Cardiac fibroblast (primary cell): ENCODE data around the gene ILKAP.

DNA sequence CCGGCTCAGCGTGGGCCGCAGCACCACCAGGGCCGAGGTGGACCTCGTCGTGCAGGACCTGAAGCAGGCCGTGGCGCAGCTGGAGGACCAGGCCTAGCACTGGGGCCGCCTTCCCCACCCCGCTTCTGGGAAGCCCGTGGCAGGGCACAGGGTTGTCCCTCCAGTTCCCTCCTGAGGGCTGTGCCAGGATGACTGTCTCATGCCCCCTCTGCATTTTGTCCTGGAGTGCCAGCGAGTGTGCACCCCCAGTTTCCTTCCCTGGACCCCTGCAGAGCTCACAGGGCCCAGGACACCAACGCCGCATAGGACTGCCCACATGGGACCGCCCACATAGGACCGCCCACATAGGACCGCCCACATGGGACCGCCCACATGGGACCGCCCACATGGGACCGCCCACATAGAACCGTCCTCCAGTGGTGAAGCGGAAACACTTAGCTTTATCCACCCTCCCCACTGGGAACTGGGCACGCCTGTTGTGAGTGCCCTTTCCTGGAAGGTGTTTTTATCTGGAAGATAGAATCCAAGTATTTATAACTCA lies 1.8 kb upstream of the ESPNL start:
- RRBS = no CpG with 5 or more reads among the region's 23 CpGs

DNA sequence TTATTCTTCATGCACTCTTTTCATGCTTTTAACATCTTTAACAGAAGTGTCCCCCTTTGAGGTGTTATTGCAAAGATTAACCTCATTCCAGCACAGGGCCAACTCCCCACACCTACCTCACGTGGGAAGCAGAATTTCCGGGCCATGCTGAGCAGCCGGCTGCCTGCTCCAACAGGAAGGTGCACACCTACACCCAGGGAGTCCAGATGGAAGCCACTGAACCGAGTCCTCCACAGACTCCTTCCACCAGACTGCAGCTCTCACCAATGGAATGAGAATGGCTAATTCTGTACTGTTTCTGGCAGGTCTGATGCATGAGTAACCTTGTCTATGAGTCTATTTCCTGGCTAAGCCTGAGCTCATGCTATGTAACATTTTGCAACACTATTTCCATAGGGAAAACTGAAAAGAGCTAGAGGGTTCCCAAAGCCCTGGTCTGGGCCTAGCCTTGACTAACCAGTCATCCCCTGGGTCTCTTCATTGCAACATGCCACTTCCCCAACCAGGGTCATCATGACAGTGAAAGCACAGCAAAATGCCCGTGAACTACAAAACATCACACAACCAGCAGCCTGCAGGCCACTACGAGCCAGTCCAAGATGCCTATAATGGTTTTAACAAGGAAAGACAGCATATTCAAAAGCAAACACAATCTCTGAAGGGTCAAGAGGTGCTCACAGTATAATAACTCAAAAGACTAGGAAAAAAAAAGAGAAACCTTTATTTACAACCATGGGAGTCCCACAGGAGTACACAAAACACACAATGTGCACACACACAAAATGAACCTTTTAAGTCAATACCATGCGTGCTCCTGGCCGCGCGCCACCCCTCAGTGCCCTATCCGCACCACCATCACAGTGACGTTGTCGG lies 11.2 kb downstream of the ERFE start:
- RRBS = no CpG with 5 or more reads among the region's 13 CpGs

- RRBS = 2% methylated on average over 36 of the region's 87 CpGs
Measured at GRCh38 chr2:238203426-238204597, at the start of gene ILKAP. Gene ILKAP (minus strand): TSS chr2:238203695.

GRCh38 chr2:238231203-238231418 lies 8.7 kb downstream of the HES6 start:
- RRBS = no CpG with 5 or more reads among the region's 16 CpGs

GRCh38 chr2:238245956-238246577 lies 6.2 kb upstream of the HES6 start:
- RRBS = no CpG with 5 or more reads among the region's 11 CpGs

DNA sequence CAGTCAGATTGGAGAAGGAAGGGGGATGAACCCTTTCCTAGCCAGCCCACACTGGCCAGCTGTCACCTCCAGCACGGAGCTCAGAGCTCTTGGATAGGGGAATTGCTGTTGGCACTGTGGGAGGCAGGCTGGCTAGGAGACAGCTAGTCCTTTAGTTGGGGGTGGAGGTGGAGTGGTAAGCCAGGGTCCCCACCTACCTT lies 2.5 kb upstream of the PER2 start:
- RRBS = no CpG with 5 or more reads among the region's 1 CpG

DNA sequence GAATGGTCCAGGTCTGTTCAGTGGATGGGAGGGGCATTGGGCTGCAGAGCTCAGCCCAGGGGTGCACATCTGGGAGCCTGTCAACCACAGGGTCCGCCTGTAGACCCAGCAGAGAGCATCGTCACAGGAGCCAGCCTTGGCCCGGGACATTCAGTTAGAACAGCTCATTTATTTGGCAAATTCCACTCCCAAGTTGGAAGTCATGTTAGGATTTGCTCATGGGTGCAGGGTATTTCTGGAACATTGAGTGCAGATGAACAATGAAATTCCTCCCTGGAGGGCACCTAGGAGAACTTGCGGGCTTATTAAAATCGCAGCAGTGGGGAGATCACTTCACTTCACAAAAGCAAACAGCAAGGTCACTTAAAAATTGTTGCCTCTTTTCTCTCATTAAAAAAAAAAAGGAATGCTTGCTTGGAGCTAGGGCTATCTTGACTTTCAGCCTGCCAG lies 119.8 kb upstream of the TWIST2 start:
- RRBS = no CpG with 5 or more reads among the region's 5 CpGs

DNA sequence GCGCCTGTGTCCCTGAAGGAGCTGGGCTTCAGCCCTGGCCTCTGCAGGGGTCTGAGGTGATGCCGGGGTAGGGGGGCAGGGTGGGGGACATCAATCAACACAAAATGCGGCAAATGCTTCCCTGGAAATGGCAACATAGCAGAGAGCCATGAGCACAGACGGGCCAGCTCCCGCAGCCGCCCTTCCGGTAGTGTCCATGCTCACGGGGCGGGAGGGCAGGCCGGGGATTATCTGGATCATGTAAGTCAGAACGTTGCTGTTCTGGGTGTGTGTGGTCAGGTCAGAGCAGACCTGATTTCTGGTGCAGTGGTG lies 56.5 kb upstream of the TWIST2 start:
- RRBS = no CpG with 5 or more reads among the region's 11 CpGs

DNA sequence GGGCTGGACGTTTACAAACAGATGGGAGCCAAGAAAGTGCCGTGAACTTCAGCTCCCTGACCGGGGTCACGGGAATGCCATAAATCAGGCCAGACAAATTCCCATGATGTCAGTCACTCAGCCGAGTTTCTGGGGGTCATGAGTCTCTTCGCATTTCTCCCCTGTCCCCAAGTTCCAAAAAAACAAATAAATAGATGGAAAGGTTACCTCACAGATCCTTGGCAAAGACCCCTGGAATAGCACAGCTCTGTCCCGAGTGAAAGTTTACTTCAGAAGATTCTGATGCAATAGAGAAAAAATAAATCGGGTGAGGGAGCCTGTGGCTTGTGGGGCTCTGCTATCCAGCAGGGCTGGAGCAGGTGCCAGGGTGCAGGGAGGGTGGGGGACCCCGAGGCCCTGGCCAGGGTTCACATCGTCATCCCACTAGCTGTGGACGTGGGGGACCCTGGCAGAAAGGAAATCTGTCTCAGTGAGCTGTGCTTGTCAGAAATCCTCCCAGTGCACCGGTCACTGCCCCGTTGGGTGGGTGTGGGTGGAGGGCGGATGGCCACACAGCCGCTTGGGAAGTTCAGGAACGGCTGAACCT lies 27.8 kb downstream of the TWIST2 start:
- RRBS = no CpG with 5 or more reads among the region's 16 CpGs

DNA sequence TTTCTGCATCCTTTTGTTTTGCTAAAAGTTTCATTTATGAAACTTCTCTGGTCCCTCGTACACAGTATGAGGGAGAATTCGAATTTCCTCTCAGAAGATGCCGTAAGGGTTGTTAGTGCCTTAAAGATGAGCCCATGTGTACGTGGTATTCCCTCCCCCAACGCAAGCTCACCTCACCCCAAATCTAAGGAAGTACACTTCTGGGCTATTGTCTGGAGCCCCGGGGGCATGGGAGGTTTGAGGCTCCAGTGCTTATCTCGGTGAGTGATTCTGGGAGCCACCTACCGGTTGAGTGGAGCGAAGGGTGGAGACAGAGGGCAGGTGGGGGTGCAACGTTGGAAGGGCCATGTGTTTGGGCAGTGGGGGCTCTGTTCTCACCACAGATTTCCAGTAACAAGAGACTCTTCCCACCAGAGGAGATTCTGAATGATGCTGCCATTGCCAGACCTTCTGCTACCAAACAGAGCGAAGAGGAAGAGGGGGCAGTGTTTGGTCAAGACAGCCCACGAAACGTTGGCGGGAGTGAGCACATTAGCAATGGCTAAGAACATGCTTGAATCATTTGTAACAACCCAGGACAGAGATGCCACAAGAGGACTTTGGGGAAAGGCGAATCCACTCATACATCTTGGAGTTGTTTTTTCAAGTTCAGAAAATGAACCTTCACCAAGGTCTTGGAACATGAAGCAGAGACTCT lies 38.6 kb downstream of the TWIST2 start:
- RRBS = 85% methylated on average over 3 of the region's 15 CpGs

GRCh38 chr2:238902719-238903508 lies 55.0 kb downstream of the TWIST2 start:
- RRBS = no CpG with 5 or more reads among the region's 7 CpGs

DNA sequence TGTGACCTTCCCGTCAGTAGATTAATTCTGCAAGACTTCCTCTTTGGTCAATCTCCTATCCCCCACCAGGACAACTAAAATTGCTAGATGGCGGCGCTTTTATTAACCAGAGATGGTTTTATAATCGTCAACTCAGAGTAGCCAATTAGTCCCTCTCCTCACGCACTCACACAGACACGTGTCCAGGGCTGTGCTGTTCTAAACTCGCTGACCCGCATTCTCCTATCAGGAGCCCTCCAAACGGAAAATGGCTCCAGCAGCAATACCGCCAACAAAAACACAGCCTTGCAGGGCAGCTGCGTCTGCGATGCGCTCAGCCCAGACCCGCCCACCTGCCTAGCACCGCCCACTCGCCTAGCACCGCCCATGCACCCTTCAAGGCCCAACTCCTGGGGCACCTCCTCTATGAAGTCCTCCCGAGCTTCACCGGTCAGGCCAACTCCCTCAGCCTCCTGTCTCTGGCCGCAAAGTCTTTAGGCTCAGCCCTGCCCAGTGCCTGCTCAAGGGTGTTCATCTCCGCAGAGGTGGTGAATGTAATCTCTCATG lies 119.6 kb downstream of the TWIST2 start:
- RRBS = no CpG with 5 or more reads among the region's 21 CpGs

DNA sequence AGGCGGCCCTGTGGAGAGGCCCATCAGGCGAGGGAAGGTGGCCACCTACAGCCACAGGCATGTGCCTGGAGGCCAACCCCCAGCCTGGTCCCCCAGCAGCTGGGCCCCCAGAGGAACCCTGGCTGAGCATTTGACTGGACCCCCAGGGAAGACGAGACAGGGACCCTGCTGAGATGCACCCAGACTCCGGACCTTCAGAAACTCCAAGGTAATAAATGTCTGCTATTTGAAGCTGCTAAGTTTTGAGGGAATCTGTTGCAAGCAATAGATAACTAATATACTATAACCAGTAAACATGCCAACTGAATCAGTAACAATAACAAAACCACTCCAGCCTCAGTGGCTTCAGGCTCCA lies 199.1 kb downstream of the TWIST2 start:
- RRBS = no CpG with 5 or more reads among the region's 4 CpGs

- RRBS = no CpG with 5 or more reads among the region's 16 CpGs
Measured at GRCh38 chr2:239092807-239093211, 244.9 kb downstream of the TWIST2 start.

DNA sequence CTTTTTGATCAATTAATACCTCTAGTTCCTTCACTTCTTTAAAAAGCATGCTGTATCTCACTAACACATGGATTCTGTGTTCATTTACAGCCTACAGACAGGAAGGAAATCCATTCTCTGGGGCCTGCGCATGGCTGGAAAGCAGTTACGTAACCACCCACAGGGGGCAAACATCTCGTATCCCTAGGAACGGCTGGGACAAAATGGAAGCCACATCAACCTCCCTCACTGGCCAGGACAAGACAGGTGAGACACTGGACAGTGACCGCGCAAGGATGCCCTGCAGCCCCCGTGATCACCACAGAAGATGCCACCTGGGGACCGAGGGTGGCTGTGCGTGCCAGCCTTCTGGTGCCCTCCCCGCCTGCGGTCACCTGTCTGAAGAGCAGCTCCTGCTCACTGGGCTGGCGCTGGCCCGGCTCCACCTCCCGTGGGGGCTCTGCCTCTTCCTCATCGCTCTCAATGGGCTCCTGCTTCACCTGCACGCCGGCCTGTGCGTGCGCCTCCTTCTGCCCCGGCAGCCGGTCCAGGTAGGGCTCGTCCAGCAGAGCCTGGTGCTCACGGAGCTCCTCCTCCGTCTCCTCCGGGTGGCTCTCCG lies 266.9 kb downstream of the TWIST2 start:
- RRBS = 82% methylated on average over 10 of the region's 26 CpGs

- RRBS = 93% methylated on average over 9 of the region's 24 CpGs
Measured at GRCh38 chr2:239189764-239190330, 211.0 kb downstream of the HDAC4 start.

DNA sequence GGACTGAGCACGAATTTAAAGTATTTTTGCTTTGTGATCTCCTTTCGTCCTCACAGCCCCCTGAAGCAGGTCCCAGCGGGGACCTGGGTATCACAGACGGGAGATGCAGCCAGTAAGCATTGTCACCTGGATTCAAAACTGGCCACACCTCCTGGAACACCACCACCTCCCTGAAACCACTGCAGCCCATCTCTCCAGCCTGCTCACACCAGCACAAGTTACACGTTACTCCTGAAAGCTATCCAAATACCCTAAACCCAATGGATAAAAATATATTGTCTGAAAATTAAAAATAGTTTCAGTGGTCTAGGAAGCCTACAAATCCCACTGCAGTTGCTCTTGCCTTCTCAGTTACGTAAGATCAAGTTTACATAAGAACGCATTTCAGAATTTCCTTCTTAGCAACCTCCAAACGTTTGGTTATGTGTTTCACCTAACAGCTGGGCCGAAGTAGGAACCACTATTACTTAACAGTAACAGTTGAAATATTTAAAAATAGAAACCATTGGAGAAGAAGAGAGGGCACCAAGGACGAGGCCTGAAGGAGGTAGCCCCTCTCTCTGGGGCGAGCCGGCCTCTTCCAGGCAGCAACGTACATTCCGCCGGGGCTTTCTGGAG lies 178.0 kb downstream of the HDAC4 start:
- RRBS = no CpG with 5 or more reads among the region's 15 CpGs

DNA sequence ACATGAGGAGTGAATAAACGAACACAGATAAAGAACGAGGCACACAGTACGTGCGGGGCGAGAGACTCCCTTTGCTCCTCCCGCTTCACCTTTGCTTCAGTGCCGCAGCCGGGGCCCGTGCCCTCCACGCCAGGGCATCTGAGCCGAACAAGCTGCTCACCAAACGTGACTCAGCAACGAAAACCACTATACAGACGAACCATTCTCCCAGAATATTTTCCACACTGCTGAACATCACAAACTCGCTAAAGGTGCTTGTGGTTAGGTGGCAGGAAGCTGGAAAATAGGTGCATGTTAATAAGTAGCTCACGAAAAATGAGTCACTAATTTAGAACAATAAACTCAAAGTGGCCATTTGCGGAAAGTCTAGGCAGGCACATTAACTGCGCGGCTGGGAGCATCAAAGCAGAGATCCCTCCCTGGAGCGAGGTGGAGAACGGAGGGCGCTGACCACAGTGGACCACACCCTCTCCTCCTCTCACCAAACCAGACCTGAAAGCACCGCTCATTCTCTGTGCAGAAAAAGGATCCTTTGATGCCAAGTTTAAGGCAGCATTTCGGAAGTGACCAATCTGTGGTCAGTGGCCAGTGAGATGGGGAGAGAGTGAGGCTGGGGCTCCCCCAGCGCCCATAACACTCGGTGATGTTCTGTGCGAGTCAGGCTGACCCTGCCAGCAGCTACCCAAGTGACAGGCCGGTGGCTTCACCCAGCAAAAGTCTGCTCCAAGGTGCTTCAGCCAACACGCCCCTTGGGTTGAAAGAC lies 153.2 kb downstream of the HDAC4 start:
- RRBS = no CpG with 5 or more reads among the region's 29 CpGs

DNA sequence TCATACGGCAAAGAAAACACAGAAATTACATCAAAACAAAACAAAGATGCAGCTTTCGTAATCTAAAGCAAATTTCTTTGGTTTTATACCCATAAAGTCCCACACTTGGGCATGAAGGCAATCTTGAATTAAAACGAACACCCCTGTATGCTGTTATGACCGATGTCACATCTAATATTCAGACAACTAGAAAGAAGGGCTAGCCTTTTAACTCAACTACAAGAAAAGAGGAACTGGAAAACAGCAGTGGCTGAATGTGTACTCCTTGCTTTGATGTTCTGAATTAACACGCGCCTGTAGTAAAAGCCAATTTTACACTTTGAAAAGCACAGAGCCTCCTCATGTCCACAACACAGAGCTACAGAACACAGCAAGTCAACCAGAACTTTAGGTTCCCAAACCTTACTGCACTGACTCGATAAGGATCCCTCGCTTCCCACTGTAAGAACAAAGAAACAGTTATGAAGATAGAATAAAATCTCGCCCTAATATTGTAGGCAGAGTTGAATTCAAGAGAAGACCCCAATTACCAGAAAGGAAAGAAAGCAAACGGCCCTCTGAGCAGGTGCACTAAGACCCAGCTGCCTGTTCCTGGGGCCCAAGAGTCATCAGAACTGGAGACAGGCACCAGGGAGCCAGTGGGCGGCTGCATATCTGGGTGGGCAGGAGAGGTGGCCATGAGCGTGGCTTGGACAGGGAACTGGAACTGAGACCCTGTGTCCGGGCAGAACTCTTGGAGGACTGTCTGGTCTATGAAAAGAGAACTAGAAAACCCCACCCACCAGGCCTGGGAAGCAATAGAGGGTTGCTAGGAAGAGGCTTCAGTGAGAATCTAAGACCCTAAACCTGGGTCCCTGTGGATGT lies 147.4 kb downstream of the HDAC4 start:
- RRBS = no CpG with 5 or more reads among the region's 13 CpGs

GRCh38 chr2:239302986-239303590 lies 97.7 kb downstream of the HDAC4 start:
- RRBS = 100% methylated on average over 1 of the region's 26 CpGs